Neuron (in vitro differentiated cells): ENCODE measurements around a stretch of chr2.

DNA sequence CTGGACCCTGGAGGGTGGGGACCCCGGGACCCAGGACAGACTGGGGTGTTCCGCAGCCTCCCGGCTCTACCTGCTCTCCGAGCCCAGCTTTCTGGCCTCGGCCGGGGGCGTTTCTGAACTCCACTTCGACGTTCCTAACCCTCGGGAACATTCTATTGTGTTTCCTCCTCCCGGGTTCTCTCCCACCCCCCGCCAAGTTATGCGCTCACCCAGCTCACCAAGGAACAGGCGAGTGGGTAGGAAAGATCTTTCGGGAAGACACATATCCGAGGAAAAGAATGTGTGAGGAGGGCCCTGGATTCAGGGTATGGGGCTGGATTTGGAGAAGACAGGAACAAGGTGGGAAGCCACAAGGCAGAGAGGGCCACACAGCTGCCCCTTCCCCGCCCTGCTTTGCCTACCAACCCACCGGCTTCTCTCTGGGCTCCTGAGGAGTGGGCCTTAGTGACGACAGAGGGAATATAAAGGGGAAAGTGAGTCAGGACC lies 582 bp downstream of the WNT6 start:
- PRO-cap = no peak

GRCh38 chr2:218981515-218981982 lies 3.4 kb downstream of the FEV start:
- PRO-cap = no peak

DNA sequence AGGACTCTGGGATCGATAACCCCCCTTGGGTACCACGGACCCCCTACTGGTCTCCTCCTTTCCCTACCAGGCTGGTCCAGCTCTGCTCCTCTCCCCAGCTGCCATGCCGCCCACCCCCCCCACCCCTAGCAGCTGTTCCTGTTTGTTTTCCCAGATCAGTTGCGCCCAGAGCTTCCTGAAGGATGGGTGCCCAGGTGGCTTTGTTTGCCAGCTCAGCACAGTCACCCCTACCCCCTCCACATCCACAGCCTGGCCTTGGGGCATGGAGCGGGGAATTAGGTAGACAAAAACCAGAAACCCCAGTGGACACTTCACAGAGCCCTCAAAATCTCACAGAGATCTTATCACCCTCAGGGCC lies 3.7 kb upstream of the CRYBA2 start:
- PRO-cap = no peak

DNA sequence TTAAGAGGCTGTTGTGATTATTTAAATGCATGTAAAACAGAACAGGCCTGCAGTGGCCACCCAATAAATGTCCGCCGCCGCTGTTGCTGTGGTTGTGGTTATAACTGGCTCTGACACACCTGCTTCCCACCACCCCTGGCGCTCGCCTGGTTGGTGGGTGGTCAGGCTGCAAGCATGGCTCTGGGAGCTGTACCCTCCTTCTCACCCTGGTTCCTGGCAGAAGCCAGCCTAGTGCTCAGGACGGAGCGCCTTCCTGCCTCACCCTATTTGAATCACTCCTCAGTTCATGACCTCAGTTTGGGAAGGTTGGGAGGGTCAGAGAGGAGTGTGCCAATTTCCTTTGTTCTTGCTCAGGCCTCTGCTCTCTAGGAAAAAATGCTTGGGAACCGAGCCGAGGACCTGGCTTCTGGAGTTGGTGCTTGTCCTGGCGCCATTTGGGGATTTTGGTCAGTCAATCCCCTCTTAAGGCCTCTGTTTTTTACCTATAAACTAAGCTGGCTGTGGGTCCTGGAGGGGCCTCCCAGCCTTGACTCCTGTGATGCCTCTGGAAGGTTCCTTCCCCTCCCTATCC lies 5.3 kb upstream of the CRYBA2 start:
- PRO-cap = no peak

DNA sequence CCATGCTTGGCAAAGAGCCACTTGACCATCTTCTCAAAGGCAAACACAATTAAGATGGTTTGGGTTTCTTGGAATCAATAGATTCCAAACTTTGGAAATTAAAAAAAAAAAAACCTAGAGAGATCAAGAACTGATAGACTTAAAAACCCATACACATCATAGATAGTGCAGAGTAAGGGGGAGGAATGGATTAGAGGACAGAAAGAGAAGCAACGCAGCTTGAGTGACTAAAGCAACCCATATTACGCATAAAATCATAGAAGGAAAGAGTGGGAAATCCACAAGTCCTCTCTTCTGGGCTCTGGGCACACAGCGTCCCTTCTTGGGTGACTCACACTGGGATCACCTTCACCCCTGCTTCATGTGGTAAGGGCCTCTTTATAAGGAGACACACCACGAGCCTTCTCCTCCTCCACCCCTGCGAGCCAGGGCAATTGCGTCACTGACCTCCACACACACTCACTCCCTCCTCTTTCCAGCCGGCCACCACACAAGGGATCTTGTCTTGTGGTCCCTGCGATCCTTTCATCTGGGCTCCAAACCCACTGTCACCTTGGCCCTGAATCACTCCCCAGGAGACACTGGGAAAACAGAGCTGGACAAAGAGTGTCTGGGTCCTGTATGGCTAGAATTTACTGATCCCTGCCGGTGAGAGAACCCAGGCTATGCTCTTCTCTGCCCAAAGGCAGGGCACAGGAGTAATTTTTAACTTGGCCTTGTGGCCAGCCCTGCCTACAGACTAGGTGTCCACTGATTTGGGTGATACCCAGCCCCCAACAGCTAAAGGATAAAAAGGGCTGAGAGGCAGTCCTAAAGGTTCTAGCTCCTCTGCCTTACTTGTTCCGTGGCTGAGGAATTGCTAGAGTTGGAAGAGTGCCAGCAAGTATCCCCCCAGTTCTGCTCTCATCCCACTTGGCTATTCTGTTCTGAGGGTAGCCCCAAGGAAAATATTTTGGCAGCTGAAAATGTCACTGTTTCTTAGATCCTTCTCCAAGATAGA lies 35.3 kb downstream of the NHEJ1 start:
- PRO-cap = no peak

DNA sequence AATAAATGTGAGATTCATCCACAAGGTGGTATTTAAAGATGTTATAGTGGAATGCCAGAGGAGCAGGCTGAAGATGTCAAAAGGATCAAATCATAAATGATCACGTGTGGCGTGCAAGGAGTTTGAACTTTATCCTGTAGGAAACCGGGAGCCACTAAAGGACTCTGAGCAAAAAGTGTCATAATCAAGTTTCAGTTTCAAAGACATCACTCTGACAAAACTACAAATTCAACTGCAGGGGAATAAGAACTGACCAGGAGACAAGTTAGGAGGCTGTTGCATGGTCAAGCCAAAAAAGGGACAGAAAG lies 19.9 kb downstream of the NHEJ1 start:
- PRO-cap = no peak

GRCh38 chr2:219175912-219176542 lies 698 bp downstream of the CNPPD1 start:
- PRO-cap = no peak

- PRO-cap = no peak
These were observed 4.5 kb downstream of the ABCB6 start for GRCh38 chr2:219214150-219214775.

GRCh38 chr2:219219425-219219825 lies 667 bp upstream of the ABCB6 start:
- PRO-cap = bidirectional peak, plus-strand start at chr2:219219576, minus-strand start at chr2:219219473

DNA sequence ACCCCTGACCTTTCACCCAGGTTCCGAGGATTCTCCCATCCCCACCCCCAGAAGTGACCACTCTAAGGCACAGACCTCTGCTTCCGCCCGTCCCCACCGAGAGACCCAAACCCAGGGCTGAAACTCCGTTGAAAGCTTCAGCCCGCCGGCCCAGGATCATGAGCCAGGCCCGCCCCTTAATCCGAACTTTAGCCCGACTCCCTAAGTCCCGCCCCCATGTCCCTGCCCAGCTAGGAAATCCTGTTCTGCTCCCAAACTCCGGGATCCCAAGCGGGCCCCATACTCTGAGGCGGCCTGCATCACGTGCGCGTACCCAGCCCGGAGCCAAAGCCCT lies 542 bp downstream of the DNPEP start:
- PRO-cap = no peak

DNA sequence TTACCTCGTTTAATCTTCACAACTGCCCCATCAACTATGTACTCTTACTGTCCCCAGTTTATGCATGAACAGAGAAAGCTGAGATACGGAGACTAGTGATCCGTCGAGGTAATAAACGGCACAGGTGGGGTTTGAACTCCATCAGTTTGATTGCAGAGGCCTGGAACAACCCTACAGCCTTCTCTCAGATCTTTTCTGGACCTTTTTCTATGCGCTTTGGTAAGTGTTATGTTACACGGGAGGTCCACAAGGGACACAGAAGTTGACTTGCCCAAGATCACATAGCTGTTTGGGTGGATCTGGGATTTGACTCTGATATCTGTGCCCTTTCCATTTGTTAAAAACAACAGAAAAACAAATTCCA lies 1.1 kb upstream of the DNPEP start:
- PRO-cap = no peak

DNA sequence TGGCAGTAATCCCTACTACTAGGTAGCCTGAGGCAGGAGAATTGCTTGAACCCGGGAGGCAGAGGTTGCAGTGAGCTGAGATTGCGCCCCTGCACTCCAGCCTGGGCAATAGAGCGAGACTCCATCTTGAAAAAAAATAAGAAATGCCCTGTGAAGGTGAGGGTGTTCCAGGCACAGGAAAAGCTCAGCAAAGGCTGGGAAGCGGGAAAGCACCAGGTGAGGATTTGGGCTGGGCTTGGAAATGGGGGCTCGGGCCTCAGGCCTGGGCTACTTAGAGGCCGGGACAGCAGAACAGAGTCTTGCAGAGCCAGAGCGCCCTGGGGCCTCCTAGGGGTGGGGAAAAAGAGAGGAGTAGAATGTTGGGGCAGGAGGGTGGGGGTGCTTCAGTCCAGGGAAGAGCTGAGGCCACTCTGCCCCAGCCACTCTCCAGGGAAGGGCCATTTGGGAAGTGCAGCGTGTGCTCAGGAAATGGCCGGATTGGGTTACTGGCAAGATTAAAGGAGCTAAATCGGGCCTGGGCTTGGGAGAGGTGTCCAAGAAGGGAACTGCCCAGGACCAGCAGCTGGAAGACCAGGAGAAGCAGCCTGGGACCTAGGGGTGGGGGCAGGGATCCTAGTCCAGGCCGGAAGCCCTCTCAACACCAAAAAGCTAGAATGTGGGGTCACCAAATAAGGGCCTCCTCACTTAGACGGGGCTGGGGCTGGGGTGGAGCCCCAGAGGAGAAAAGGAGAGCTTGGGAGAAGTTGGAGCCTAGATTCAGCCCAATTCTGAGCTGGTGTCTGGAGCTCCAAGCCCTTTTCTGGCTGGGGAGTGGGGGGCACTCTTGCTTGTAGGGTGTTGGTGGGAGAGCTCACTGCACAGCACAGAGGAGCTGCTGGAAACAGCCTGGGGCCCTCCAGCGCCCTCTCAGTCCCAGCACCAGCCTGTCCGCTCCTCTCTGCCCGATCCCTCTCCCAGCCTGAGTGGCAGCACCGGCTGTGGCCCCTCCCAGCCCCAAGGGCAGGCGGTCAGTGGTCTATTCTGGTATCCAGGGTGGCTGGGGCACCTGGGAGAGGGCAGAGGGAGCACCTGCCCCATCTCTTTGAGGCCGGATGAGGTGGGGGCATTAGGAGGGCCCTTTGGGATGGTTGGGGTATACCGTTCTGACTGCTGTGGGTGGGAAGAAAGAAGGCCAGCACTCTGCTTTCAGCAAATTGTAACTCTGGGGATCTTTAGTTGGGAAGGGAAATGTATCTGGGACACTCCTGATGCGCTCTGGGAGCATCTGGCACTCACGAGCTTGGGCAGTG lies 13.5 kb upstream of the DES start:
- PRO-cap = no peak

GRCh38 chr2:219470197-219471088 lies 25.5 kb upstream of the SPEGNB start:
- PRO-cap = no peak

- PRO-cap = no peak
These were observed 11.2 kb upstream of the SPEGNB start for GRCh38 chr2:219484549-219485405.

- PRO-cap = no peak
These were observed 6.0 kb downstream of the OBSL1 start for GRCh38 chr2:219565249-219565911.

DNA sequence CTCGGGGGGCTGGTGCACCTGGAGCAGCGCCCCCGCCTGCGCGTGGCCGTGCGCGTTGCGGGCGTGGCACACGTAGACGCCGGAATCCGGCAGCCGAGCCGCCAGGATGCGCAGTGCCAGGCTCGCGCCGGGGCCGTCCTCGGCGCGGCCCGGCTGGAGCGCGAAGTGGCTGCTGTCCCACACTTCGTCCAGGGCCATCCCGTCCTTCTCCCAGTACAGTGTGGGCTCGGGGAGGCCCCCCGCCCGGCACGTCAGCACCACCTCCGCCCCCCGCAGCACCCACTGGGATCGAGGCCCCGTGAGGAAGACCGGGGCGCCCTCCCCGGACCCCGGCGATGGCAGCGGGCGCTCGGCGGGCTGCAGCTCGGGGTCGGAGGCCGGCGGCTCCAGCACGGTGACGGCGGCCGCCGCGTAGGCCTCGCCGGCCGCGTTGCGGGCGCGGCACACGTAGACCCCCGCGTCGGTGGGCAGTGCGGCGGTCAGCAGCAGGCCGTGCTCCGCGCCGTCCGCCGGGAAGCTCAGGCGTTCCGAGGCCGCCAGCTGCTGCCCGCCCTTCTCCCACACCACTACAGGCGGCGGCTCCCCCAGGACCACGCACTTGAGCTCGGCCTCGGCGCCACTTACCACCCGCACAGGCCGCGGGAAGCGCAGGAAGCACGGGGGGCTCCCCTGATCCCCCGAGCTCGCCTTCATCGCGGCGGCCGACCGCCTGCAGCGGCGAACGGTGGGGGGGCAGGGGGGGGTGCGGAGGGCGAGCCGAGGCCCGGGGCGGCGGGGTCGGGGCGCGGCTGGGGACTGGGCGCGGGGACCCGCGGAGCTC lies 589 bp downstream of the OBSL1 start:
- PRO-cap = bidirectional peak, plus-strand start at position 75 of the sequence, minus-strand start at position 167 of the sequence; bidirectional peak, plus-strand start at position 450 of the sequence, minus-strand start at position 472 of the sequence; bidirectional peak, plus-strand start at position 632 of the sequence, minus-strand start at position 570 of the sequence; bidirectional peak, plus-strand start at position 774 of the sequence, minus-strand start at position 716 of the sequence

DNA sequence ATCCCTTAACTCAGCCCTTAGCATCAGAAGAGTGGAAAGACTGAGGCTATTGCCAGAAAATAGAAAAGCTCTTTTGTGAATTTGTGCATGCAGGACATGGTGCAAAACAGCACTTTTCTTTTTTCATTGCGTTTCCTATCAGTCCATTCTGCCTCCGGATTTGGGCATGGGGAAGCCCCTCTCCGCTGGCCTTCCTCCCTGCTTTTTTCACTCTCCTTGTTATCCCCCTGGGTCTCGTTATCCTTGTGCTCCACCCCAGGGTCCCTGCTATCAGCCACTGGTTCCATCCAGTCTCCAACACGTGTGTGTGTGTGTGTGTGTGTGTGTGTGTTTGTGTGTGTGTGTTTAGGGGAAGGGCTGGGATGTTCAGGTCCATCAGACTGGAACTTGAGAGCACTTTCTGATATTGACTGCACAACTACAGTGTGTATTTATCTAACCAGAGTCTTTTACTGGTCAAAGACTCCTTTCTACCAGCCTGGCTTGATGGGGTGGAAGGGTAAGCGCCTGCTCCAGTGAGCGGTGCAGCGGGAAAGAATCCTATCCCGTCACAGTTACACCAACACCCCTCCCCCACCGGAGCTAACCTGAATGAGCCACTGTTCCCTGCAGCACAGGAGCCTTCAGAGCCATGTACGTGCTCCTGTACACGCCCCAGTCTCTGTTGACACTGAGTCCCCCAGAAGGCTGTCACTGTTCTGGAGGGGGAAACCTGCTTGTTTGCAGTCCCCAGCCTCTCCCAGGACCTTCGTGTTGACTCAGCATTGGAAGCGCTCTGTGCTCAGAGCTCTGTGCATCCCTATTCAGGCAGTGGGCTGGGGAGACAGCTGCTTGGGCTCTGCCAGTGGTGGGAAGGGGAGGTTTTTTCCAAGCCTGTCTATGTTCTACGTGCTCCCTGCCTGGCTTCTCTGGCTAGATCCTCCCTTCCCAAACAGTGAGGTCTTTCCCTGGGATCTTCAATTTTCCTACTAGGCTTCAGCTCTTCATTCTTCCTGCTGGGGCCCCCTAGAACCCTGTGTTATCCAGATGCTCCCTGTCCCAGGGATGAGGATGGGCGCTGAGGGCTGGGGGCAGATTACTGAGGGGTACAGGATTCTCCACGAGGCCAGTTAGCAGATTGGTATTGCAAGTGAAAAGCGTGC lies 4.7 kb downstream of the INHA start:
- PRO-cap = bidirectional peak, plus-strand start at position 876 of the sequence, minus-strand start at position 779 of the sequence

- PRO-cap = no peak
These were observed 18.2 kb downstream of the SLC4A3 start for GRCh38 chr2:219645620-219646109.

- PRO-cap = no peak
These were observed 139.1 kb downstream of the SLC4A3 start for GRCh38 chr2:219766335-219767133.

GRCh38 chr2:221482334-221482751 lies 89.8 kb downstream of the EPHA4 start:
- PRO-cap = no peak